HT1080 (cell line): ENCODE measurements around a stretch of chr7.

DNA sequence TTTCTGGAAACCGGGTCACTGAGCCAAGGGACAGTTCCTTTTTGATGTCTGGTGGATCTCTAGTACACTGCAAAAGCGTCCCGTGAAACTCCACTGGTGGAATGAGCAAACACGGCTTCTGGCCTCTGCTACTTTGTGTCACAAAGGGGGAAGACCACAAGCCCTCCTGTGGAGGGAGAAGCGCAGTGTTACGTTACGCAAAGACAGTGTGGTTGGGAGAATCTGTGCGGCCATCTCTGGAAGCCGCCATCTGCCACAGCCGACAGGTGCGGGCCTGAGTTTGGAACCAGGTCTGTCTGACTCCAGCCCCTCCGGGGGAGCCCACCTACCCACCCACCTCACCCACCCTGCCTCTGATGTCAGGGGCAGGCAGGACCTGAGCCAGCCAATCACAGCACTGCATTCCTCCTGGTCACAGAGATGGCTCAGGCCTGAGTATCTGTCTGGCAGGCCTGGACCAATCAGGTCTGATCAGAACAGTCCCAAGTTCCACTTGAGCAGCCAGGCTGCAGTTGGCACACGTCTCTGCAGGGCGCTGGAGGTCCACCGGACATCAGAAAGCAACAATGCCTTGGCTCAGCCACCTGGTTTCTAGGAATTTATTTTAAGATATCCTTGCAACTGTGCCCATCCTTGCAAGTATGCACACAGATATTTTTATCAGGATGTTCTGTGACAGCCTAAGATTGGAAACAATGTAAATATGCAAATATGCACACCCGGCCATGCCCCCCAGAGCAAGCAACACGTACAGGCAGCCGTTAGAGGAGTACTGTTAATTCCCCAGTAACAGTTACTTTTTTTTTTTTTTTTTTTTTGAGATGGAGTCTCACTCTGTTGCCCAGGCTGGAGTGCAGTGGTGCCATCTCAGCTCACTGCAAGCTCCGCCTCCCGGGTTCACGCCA is 2.8 kb upstream of the CYP2W1 start:
RAMPAGE:
- cytosol, long total RNA = no peak
- long total RNA = no peak
- nucleus, long total RNA = no peak

GRCh38 chr7:992714-993130 is 9.7 kb downstream of the CYP2W1 start:
RAMPAGE:
- cytosol, long total RNA = no peak
- long total RNA = no peak
- nucleus, long total RNA = no peak

DNA sequence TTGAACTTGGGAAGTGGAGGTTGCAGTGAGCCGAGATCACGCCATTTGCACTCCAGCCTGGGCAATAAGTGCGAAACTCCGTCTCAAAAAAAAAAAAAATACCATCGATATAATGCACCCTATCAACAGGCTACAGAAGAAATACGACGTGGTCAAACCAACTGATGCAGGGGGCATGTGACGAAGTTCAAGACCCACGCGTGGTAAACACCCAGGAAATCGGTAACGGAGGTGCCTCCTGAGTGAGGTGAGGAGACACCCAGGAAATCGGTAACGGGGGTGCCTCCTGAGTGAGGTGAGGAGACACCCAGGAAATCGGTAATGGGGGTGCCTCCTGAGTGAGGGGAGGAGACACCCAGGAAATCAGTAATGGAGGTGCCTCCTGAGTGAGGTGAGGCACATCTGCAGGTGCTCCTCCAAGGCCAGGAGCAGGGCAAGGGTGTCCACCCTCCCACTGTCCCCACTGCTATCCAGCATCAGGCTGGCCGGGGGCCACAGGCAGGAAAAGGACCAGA is 10.8 kb upstream of the GPR146 start:
RAMPAGE:
- cytosol, long total RNA = no peak
- long total RNA = no peak
- nucleus, long total RNA = no peak

RAMPAGE:
- cytosol, long total RNA = no peak
- long total RNA = no peak
- nucleus, long total RNA = no peak
Observed at GRCh38 chr7:1040674-1041324, 3.5 kb upstream of the GPR146 start.

DNA sequence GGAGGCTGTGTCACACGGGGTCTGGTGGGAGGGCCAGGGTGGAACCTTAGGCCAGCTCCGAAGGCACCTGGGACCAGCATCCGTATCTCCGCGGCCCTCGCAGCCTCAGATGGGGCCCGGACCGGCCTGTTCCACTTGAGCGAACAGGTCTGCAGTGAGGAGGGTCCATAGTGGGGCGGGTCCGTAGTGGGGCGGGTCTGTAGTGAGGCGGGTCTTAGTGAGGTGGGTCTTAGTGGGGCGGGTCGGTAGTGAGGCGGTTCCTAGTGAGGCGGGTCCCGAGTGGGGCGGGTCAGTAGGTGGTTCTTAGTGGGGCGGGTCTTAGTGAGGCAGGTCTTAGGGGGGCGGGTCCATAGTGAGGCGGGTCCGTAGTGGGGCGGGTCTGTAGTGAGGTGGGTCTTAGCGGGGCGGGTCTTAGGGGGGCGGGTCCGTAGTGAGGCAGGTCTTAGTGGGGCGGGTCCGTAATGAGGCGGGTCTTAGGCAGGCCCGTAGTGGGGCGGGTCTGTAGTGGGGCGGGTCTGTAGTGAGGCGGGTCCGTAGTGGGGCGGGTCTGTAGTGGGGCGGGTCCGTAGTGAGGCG is 15.1 kb downstream of the GPR146 start:
RAMPAGE:
- cytosol, long total RNA = no peak
- long total RNA = no peak
- nucleus, long total RNA = no peak

DNA sequence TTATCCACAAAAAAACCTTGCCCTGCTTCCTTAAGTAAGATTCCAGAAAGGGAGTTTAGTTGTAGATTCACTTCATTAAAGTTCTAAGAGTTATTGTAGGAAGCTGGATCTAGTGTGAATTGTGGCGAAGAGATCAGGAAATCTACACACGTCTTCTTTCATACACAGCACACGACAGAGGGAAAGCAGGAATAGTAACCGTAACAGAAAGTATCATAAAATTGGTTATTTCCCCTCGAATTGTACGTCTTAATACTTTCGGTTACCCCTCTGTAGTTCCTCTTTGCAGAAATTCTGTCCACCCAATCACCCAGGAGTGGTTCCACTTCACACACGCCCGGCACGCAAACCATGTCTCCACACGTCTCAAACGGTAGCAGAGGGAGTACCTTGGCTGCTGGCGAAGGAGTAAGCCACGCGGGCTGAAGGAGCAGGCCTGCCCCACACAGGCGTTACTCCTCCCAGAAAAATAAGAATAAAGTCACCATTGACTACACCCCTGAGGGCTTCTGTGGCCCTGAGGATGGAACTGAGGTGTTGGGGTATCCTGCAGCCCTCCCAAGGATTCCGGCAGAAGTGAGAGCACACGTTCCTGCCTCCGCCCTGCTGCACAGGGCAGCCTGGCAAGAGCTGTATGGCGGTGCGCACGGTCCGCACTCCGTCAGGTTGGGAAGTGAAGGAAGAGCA is 17.9 kb downstream of the GPR146 start:
RAMPAGE:
- cytosol, long total RNA = no peak
- long total RNA = no peak
- nucleus, long total RNA = no peak

GRCh38 chr7:1104605-1105260 is 16.8 kb downstream of the GPER1 start:
RAMPAGE:
- cytosol, long total RNA = no peak
- long total RNA = no peak
- nucleus, long total RNA = no peak

DNA sequence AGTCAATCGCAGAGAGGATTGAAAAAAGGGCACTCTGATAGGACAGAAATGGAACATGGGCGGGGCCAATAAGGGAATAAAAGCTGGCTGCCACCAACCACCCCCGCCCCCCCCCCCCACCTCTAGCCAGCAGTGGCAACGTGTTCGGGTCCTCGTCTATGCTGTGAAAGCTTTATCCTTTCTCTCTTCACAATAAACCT is 11.7 kb upstream of the ZFAND2A start:
RAMPAGE:
- cytosol, long total RNA = no peak
- long total RNA = no peak
- nucleus, long total RNA = no peak

RAMPAGE:
- cytosol, long total RNA = no peak
- long total RNA = no peak
- nucleus, long total RNA = no peak
Observed at GRCh38 chr7:1181441-1181825, 21.4 kb upstream of the ZFAND2A start.

DNA sequence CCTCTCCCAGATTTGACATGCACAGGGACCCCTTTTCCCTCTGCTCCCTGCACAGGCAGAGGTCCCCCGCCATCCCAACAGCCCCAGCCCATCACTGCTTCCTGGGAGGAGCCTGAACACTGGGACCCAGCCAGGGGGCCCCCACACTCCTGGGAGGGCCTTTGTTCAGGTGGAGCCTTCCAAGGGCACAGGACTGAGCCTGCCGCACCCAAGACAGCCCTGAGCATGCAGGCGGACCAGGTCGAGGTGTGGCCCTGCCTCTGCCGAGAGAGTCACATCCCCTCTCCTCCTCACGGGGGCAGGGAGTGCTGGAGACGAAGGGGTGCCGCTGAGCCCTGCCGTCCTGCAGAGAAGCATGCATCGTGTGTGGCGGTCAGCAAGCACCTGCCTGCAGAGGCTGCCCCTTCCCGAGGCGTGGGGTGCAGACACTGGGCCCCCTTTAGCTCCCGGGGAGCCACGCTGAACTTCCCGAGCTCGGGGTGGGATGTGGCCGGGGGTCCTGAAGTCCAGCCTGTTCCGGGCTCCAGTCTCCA is 7.3 kb upstream of the MAFK start:
RAMPAGE:
- cytosol, long total RNA = no peak
- long total RNA = no peak
- nucleus, long total RNA = no peak

DNA sequence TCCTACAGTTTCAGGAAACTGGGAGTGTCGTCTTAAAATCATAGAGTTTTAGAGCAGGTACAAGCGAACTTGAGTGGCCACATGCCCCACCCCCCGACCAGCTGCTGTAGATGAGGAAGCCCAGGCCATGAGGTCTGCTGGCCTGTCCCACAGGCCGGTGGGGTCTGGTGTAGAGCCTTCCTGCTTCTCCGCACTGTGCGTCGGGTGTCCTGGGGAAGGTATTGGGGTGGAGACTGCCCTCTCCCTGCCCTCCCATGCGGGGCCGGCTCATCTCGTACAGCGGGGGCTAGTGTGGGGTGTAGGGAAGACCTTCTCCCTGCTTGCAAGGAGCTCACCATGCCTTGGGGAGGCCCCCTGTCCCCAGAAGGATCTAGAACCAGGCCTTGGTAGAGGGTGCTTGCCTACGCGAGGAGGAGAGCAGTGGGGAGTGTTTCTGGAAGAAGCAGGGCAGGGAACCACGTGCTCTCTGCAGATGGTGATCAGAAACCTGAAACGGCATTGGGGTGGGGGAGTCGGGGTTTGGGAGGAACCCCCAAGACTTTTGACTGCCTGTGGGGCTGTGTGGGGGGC is 2.6 kb downstream of the MAFK start:
RAMPAGE:
- cytosol, long total RNA = no peak
- long total RNA = no peak
- nucleus, long total RNA = no peak

GRCh38 chr7:1549166-1549736 is 6.8 kb downstream of the TMEM184A start:
RAMPAGE:
- cytosol, long total RNA = no peak
- long total RNA = no peak
- nucleus, long total RNA = no peak

RAMPAGE:
- cytosol, long total RNA = no peak
- long total RNA = no peak
- nucleus, long total RNA = no peak
Observed at GRCh38 chr7:1567910-1568363, 1.9 kb downstream of the PSMG3 start.

RAMPAGE:
- cytosol, long total RNA = no peak
- long total RNA = no peak
- nucleus, long total RNA = no peak
Observed at GRCh38 chr7:1644682-1645189, 25.3 kb upstream of the ELFN1 start.

RAMPAGE:
- cytosol, long total RNA = no peak
- long total RNA = no peak
- nucleus, long total RNA = no peak
Observed at GRCh38 chr7:1648120-1648962, 21.7 kb upstream of the ELFN1 start.

DNA sequence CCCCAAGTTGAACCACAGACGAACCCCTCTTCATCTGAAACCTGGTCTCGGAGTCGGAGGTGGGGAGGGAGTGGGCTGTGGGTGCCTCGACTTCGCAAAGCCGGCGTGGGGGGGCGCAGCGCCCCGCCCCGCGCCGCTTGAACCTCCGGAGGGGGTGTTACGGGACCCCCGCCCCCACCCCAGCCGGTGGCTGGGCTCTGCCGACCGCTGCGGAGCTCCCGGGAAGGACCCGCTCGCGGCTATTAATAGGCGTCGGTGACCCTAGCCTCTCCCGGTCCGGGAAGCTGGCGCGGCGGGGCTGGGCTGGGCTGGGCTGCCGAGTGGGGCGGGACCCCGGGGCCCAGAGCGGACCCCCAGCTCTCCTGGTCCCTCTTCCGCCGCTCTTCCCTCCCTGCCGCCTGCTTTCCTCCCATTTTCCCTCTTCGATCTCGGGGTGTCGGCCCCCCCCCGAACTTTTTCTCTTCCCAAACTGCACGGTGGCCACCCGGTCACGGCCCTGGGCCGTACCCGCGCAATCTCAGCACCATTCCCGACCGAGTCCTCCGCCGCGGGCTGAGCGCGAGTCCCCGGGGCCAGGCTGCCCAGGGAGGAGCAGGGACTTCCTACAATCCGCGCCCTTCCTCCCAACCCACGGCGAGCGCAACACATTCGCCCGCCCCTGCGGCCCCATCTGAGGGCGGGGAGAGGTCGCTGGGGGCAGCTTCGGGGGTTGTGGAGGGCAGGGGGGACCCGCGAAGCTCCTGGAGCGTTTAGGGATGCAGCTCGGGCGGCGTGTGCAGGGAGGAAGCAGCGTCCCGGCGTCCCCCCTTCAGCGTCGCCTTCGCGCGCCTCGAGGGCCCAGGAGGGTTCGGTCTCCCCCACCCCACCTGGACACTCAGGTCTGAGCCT is 3.1 kb upstream of the ELFN1 start:
RAMPAGE:
- cytosol, long total RNA = no peak
- long total RNA = no peak
- nucleus, long total RNA = no peak

DNA sequence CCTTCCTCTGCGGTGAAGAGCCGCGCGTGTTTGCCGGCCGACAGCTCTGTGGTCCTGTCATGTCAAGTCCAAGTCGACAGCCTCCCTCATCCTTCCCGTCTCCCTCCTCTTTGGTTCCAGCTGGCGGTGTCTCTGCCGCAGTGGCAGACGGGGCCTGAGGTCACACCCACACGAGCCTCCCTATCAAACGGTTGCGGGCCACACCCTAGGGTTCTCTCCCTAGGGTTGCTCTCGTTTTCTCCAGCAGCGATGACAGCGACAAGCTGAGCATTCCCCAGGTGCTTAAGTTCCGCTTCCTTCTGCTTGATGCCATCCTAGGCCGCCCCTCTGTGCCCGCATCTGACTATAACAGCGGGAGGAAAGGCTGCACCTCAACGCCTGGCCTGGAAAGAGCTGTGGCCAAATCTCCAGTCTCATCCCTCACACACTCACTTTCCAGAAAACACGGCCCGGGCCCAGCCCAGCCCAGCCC is 185.0 kb downstream of the ELFN1 start:
RAMPAGE:
- cytosol, long total RNA = no peak
- long total RNA = no peak
- nucleus, long total RNA = no peak

RAMPAGE:
- cytosol, long total RNA = no peak
- long total RNA = no peak
- nucleus, long total RNA = no peak
Observed at GRCh38 chr7:1862191-1863000, 192.3 kb downstream of the ELFN1 start.

RAMPAGE:
- cytosol, long total RNA = no peak
- long total RNA = no peak
- nucleus, long total RNA = no peak
Observed at GRCh38 chr7:1883733-1884252, 213.7 kb downstream of the ELFN1 start.

DNA sequence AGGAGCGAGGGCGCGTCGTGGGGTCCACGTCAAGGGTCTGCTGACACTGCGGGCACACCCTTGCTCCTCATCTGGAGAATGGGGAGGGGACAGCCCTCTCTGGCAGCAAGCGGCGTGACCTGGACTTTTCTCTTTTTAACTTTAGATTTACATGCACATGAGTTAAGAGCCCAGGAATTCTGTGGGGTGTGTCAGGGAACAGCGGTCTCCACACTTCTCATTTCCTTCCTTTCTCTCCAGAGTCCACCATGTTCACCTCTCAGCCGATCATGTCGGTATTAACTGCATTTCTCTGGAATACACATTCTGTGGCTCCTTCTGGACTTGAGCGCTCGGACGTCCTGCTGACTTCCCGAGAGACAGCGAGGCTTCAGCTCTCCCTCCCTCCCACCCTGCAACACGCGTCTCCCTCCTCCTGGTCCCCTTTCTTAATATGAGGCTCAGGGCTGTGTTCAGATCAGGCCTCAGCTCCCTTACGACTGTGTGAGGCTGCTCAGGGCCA is 261.2 kb downstream of the ELFN1 start:
RAMPAGE:
- cytosol, long total RNA = no peak
- long total RNA = no peak
- nucleus, long total RNA = no peak